Measurements from ENCODE around the gene IRS2.

GRCh38 chr13:106471981-106472569 is 63.4 kb downstream of the EFNB2 start:
- PRO-cap: no peak

- PRO-cap: no peak
Measured at GRCh38 chr13:106522962-106523242, 12.6 kb downstream of the EFNB2 start.

DNA sequence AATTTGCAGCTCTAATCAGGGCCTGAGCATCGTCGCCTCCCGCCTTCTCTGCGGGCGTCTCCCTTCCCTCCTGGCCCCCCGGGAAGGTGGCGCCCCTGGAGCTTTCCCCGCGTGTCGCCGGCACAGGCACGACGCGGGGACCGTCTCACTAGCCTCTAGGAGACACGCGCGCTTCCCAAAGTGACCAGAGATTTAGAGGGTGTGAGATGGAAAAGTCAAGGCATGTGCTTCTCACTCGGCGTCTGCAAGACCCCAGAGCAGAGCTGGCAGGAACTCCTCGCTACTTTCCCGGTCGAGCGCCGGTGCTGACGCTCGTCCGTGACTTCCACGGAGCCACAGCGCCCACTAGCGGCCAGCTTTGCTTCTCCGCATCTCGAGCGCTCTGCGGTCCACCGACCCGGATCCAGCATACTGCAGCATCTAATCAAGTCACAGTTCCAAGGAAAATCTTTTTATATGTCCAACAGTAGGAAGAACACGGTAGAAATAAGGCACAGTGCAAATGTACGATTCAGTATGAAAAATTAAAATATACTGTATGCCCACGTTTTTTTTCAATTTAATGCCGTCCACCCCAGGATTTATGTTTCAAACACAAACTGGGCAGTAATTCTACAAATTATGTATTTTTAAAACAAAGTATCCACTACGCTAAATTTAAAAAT is 947 bp upstream of the EFNB2 start:
- PRO-cap: no peak

DNA sequence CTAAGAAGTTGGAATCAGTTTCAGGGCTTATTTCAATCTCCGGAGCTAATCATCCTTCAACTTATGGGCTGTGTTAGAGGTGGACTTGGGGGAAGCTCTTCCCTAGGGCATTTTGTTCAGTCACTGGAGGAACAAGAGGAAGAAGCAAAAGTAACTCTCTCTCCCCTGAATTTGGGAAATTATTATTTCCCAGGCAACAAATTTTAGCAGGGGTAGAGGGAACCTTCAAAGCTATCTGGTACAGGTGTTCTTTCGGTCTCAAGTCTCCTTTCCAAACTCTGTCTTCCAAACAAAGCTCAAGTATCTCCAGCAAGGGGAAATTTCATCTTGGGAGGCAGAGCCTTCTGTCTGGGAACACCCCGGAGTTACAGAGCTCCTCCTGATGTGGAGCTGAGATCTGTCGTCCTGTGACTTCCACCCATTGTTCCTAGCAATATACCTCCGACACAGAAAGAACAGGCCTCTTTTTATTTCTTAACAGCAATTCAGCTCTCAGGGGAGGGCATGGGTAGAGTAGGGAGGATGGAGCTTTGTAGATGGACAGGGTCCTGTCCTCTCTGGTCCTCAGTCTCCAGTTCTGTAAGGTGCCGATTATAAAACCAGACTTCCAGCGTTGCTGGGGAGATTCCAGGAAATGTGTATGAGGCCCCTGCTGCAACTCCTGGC is 55.8 kb upstream of the ARGLU1 start:
- PRO-cap: no peak

- PRO-cap: no peak
Measured at GRCh38 chr13:106709465-106709904, 141.5 kb upstream of the ARGLU1 start.

DNA sequence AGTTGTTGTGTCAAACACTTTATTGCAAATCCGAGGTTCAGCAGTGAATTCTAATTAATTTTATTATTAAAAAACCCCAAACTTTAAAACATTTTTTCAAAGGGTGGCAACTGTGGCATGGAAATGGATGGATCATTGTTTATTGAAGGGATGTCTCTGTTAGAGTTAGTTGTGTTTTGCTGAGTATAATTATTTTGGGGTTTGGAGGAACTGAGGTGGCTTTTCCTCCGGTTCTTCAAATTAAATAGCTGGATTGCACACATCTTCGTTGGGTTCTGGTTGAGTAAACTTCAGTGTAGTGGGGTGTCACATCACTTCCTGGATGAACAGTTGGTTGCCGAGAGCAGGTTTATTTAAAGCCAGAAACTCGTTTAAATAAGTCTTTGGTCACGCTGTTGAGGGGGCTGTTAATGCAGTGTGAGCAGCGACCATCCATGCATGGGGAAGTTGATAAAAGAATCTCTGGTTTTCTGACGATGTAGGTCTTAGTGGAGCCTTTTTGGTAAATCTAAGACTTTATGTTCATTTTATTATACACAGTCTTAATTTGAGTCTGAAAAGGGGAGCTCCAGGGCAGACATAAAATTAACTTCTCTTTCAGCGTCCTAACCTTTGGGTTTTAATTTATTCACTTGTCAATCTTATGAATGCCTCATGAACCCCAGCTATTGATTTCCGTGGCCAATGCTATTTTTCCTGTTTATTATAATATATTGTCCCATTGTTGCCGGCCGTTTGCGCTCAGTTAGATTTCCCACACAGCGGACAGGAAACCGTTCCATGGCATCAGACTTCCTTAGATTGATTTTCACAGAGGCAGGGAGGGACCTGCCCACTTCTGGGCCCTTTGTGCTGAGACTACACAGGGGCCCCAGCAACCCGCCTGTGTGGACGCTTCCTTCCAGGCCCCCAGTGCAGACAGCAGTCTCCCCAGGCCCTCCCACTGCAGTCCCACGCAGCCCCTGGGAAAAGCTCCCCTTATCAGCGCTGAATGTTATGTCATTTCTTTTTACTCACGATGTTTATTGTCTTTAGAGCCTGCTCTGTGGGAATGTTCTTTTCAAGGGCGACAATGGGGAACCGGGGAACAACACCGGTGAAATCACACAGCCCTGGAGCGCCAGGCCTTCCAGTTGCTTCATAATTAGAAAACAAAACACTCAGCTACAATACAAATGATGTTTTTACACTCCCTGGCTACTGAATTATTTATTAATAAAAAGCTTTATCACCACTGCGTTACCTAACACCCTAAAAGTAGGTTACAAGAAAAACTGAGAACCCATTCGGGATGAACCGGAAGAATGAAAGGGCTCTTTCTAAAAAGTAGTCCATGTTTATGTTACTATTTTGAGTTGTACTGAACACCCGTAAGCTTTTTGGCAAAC is 351.5 kb upstream of the ARGLU1 start:
- PRO-cap: no peak

DNA sequence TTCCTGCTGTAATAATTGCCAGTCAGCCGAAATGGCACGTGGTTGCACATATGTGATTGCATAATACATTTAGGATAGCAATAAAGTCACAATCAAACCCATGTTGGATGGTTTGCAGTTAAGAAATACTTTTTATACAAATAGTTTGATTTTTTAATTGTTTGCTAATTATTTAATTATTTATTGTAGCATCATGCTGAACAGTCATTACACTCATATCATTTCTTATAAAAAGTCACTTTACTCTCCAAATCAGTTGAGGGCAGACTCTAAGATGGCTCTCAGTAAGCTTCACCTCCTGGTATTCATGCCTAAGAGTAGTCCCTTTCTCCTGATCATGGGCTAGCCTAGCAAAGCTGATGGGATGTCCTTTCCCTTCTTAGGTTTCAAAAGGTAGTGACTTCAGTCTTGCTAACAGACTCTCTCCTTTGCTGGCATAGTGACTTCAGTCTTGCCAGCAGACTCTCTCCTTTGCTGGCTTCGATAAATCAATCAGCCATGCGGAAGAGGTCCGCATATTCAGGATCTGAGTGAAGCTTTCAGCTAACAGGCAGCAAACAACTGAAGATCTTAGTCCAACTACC is 465.5 kb downstream of the NALF1 start:
- PRO-cap: no peak

DNA sequence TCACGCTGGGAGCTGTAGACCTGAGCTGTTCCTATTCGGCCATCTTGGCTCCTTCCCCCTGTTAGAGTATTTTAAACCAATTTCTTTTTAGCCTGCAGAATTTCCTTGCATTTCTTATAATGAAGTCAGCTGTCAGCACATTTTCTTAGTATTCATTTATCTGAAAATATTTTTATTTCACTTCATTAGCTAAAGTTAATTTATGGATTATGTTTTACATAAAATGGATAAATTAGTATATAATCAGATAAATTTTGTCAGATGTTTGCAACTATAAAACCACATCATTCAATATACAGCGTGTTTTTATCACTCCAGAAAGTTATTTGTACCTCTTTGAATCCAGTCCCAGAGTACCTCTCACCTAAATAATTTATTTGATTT is 59.3 kb upstream of the NALF1 start:
- PRO-cap: no peak

DNA sequence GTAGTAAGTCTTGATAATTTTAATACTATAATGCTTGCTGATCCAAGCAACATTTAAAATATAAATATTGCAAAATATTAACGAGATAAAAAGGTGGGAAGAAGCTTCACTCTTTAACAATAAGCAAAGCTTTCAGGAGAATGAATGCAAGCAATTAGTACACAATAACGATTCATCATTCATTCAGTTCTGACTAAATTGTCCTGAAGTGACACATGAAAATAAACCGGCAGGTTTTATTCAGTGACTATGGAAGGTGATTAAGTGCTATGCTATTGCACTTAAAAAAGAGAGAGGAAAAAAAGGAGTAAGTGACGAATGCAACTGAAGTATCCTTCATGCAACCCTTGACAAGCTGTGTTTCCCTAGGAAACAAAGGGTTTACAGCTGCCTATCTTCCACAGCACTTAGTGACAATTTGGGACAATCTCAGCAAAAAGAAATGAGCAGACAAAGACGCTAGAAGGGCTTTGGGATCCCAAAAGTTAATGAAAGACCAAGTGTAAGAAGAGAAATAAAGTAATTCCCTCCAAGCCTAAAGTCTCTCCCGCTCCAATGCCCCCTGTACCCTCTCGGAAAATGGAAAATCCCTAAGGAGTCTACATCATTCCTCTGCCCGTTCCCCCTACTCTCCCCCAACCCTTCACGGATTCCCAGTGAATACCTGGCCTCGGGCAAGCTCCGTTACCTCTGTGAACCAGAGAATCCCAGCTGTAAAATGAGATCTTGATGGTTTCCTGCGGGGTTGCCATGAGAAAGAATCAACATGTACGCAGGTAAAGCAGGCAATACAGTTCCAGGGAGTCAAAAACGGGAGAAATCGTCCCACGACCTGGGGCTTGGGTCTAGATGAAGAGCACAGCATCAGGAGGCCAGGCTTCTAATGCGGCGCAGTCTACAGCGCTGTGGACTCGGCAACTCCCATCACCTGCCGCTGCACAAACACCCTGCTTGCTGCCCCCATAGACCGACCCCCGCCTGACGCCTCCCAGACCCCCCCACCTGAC is 1.2 kb downstream of the LIG4 start:
- PRO-cap: no peak

DNA sequence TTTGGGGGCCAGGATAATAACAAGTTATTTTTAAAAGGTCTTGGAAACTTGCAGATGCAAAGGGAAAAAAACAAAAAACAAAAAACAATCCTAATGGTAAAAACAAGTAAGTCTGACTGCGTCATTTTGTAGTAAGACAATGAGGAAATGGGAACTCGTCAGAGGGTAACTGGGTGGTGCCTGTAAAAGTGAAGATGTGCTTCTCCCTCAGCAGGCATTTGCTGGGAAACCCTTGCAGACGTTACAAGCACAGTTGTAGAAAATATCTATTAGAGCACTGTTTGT is 2.2 kb upstream of the TNFSF13B start:
- PRO-cap: no peak

DNA sequence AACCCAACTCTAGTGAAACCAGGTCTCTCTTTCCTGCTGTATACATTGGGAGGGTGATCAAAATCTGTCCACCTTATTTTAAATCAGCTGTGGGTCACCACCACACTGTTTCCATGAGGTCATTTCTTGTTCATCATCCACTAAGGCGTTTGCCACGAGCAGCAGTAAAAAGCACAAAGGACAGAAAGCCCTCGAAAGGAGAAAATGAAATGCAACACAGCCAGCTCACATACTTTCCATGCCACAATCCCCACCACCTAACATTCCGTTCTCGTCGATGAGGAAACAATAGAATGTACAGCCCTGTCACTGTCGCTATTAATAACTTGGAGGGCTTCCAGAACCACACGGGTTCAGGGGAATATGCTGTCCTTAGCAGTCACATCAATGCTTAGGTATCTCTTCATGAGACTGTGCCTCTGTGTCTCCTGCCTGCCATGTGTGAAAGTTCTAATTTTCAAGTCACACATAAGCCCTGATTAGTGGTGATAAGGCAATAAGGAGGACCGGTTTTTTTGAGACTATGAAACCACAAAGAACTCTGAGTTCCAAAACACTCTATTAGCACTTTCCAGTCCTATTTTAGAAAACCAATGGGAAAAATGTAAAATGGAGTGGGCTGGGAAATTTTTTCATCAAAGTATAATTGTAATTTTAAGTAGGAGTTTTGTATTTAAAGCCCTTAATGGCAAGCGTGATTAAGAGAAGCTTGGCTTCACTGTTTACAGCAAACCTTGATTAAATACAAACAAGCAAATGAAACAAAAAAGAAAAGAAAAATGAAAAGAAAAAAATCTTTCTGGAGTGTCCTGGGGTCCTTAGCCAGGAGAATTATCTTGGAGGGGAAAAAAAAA is 542.6 kb downstream of the IRS2 start:
- PRO-cap: no peak

DNA sequence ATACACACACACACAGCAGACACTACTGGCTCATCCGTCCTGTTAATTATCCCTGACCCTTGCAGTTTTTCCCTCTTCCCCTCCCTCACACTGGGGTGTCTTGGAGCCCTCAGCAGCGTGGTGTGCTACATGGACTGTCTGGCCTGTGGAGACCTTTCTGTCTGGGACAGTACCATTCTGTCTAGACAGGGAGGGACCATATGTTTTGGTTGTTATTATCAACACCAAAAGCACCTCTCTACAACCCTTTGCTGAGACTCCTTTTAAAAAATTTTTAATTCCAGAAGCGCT is 374.1 kb downstream of the IRS2 start:
- PRO-cap: no peak

- PRO-cap: no peak
Measured at GRCh38 chr13:109568176-109568900, 218.0 kb downstream of the IRS2 start.

GRCh38 chr13:109592677-109593269 is 193.6 kb downstream of the IRS2 start:
- PRO-cap: no peak

- PRO-cap: no peak
Measured at GRCh38 chr13:109656132-109656686, 130.2 kb downstream of the IRS2 start.

DNA sequence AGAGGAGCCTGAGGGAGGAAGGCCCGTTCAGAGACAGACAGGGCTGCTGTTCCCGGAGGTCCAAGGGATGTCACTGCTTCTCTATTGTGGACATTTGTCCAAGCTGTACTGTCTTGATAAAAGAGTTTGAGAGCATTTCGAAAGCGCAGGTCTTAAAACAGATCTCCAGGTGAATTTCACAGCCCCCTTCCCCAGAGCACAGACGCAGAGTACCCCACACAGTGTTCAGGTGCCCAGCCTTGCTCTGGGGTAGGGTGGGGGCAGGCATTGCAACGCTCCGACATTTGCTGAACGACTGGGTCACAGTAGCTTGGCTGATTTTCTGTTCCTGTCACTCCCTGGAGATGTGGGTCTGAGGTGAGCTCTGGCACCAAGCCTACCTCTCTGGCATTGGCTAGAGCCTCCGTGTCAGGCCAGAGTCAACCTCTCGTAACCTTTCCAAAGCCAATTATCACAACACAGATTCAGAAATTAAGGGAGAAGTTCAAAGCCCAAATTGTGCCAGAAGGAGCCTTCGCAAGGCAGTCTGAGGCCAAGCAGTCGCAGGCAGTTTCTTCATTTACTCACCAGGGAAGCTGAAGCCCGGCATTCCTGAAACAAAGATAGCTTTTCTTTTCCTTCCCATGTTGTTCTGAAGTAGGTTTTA is 117.2 kb downstream of the IRS2 start:
- PRO-cap: no peak

DNA sequence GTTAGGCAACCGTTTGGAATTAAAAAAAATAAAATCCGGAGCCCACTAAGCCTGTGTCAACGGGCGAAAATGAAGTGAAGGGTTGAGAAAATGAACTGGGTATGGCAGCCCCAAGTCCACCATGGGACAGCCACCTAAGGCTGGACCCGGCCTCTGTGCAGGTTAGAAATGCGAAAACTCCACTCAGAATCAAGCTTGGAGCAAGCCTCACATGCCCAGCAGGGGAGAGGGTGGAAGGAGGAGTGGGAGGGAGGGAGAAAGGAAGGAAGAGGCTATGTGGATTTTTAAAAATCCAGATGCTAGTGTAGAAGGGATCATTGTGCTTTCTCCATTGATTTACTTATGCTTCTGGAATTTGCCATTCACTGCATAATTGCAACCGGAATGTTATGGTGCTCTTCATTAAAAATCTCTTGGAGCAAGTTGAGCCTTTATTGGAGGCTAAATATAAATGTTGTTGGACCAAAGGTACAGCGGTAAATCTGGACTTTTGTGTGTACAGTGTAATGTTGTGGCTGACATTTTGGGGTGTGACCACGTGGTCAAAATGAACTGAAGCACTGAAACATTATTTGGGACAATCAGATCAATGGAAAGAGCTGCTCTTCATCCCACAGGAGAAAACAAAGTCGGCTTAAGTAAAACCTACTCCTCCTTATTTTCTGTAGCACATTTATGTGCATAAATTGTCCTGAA is 101.0 kb downstream of the IRS2 start:
- PRO-cap: no peak

DNA sequence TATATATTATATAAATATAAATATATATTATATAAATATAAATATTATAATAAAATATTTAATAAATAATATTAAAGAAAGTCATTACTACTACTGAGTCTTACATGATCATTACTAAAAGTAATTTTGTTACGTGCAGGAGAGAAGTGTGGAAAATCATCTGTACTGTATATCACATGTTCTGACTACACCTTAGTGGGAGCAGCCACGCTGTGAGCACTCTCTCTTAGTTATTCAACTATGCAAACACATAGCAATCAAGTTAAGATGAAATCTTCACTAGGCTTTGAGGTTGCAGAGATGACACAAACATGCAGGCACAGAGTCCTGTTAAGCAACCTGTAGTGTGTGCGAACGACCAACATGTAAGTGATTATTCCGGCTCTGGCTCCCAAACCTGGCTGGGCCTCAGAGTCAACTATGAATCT is 91.6 kb downstream of the IRS2 start:
- PRO-cap: no peak

GRCh38 chr13:109780287-109780609 is 6.1 kb downstream of the IRS2 start:
- PRO-cap: no peak

- PRO-cap: bidirectional peak, plus-strand start at chr13:109786868, minus-strand start at chr13:109786576
Measured at GRCh38 chr13:109786420-109786718, at the start of gene IRS2. Gene IRS2, minus strand, starts transcription at chr13:109786583.

Data from mesenteric fat pad (tissue), 1 donor.